Cerebral cortex (tissue), 2 donors: ENCODE data around the genes KIF2A, HTR1A, ADAMTS6 and TRIM23.

GRCh38 chr5:60944546-60944888 is 353 bp downstream of the ERCC8 start:
- PRO-cap, 2 experiments, result no peak in any of the 2 experiments

DNA sequence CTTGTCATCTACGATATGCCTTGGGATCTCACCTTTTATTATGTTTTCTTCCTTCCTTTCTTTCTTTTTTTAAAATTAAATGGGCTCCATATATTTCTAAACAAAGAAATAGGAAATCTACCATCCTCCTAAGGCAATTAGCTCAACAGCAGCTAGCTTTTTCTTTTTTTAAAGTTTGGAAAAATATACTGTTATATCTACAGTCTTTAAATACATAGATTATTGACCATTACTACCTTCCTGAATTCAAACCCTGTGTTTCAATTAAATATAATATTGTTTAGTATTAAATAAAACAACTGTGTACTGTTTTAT is 92.6 kb downstream of the SMIM15 start:
- PRO-cap, 2 experiments, result no peak in any of the 2 experiments

DNA sequence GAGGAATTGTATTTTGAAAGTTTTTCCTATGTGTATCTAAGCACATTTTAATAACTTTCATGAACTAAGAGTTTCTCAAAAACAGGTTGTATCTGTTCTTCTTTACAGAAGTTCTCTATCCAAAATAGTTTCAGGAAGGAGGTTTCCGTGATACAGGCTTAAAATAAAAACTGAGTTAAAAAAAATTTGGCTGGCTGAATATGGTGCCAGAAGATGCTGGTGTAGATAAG is 49.9 kb upstream of the SMIM15 start:
- PRO-cap, 2 experiments, result no peak in any of the 2 experiments

DNA sequence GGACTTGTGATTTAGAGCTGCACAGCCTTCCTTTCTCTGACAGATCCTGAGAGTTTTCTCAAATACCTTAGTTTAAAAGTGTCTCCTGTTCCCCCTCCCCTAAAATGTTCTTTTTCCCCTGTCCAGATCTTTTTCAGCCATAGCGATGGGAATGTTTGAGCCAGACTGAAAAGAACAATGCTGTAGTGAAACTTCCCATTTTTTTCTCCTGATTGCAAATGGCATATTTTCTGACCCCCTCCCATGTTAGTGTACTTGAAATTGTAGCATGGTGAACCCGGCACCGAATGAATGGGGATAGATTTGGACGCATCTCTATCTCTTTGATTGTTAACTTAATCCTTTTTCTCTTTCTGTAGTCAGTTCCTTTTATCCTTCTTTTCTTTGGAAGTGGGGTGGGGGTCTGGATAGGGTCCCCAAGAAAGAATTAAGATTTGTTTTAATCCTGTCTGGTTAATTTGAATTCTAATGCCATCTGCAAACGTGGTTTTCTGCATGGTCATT is 2.1 kb downstream of the ZSWIM6 start:
- PRO-cap, 2 experiments, result peak in 1 of 2 experiments; most common minus-strand start position 48 of the sequence (in 1)

DNA sequence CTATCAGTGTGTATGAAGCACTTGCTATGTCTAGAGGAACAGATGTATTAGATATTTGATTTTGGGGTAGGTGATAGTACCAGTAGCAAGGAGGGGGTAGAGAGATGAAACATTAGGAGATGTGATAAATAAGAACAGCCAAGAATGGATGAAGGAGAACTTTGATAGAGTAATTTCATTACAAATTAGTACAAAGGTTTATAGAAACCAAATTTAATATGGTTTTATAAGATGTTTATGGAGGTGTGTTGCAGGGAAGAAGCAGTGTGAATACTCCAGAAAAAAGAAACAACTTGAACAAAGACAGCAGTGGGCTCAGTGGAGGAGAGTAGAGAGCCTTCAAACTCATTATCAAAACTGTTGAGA is 167.3 kb downstream of the ZSWIM6 start:
- PRO-cap, 2 experiments, result no peak in any of the 2 experiments

DNA sequence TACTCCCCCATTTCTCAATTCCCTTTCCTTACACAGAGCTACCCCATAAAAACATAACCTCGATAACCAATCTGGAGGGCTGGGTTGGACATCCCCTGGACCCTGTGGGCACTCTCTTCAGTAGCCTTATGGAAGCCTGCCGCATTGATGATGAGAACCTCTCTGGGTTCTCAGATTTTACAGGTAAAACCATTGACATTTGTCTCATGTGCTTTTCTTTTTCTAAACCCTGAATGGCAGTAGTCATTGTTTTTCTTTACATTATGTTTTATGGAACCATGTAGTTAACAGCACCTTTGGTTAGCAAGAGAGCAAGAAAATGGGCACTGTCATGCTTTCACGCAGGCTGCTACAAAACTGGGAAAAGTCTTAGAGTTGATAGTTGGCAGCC is 198.0 kb downstream of the ZSWIM6 start:
- PRO-cap, 2 experiments, result no peak in any of the 2 experiments

- PRO-cap, 2 experiments, result no peak in any of the 2 experiments
These were observed 458.7 kb downstream of the ZSWIM6 start for GRCh38 chr5:61790626-61791206.

- PRO-cap, 2 experiments, result peak in 1 of 2 experiments; most common plus-strand start chr5:62306251 (in 1); most common minus-strand start chr5:62306114 (in 1)
These were observed at the start of gene KIF2A for GRCh38 chr5:62305723-62306788. KIF2A (plus strand) TSS chr5:62306206.

DNA sequence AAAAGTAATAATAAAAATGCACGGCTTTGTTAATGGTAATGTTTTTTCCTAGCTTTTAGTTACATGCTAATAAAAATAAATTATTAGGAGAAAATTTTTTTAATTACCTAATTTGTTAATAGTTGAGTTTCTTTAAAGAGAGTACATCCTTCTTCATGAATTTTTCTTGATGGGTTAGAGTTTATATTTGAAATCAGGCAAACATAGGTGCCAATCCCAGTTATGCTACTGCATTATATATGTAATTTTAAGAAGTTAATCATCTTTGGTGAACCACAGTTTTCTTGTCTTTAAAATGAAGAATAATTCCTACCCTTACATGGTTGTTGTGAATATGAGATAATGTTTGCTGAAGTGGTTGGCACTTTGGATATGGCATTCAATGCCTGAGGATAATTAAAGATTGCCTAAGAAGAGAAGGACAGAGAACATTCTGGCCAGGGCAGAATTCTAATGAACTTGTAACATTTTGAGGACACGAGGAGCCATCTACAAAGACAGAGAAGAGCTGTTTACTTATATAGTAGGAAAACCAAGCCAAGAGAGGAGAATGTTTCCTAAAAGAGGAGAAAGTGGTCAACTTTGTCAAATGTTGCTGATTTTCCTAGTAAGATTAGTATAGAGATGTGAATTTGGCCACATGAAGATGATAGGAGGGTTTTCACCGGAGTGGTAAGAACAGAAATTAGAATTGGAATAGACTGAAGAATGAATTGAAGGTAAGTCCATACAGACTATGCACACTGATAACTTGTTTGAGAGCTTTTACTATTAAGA is 50.8 kb upstream of the LRRC70 start:
- PRO-cap, 2 experiments, result no peak in any of the 2 experiments

DNA sequence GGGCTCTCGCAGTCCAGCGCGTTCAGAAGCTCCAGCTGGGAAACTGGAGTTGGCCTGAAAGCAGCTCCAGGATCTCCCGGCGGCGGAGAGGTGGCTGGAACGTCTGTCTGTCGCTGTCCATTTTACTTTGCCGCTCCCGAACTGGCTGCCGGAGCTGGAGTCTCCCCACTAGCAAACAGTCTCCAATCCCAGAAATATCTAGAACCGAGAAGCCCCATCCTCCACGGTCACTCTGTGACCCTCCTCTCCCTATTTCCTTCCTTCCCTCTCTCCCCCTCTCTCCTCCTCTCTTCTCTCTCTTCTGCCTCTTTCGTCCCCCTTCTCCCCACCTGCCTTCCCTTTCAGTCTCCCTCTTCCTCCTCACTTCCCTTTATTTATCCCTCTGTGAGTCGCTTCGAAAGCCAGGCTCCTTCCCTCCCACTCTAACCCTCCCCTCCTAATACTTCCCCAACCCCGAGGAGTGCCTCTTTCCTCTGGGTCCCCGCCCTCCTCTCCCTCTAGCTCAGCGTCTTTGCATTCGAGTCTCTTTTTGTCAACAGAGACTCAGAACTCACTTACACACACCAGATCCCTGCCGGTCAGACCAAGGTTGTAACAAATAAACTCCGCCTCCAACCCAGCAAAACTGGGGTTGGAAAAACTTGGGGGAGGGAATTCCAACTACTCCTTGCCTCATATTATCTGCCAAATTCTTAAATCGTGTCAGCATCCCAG is at the start of gene HTR1A:
Gene HTR1A (minus strand): TSS at position 537 of the 714 bp plus-strand sequence.
- PRO-cap, 2 experiments, result no peak in any of the 2 experiments

GRCh38 chr5:64166307-64166626 is 624 bp downstream of the RNF180 start:
- PRO-cap, 2 experiments, result peak in 1 of 2 experiments; most common minus-strand start chr5:64166486 (in 1)

GRCh38 chr5:64785151-64785824 is 16.6 kb downstream of the CWC27 start:
- PRO-cap, 2 experiments, result no peak in any of the 2 experiments

DNA sequence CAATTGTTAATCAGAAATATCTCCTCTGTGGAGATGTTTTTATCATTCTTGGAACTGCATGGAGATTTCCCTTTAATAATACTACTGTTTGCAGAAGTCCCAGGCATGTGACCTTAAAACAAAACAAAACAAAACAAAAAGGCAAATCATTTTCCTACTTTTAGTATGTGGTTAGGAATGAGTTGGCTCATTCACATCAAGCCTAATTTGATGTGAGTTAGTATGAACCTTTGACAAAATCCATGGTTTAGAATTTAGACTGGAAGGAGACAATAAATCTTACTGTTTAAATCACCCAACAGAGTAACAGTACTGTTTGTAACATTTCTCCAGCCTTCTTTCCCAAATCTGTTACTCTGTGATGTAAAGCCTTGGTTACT is 67.7 kb downstream of the CWC27 start:
- PRO-cap, 2 experiments, result no peak in any of the 2 experiments

DNA sequence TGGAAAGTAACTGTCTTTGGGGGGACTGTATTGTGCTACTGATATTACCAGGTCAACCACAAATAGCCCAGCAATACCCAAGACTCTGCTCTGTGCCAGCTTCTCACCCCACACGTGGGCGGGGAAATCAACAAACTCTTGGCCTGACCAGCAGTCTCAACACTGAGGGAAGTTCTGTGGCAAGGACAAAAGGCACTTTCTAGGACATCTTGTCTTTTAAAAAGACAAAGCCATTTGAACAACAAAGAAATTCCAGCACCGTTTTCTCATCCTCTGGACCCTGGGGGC is 297.7 kb downstream of the CWC27 start:
- PRO-cap, 2 experiments, result no peak in any of the 2 experiments

DNA sequence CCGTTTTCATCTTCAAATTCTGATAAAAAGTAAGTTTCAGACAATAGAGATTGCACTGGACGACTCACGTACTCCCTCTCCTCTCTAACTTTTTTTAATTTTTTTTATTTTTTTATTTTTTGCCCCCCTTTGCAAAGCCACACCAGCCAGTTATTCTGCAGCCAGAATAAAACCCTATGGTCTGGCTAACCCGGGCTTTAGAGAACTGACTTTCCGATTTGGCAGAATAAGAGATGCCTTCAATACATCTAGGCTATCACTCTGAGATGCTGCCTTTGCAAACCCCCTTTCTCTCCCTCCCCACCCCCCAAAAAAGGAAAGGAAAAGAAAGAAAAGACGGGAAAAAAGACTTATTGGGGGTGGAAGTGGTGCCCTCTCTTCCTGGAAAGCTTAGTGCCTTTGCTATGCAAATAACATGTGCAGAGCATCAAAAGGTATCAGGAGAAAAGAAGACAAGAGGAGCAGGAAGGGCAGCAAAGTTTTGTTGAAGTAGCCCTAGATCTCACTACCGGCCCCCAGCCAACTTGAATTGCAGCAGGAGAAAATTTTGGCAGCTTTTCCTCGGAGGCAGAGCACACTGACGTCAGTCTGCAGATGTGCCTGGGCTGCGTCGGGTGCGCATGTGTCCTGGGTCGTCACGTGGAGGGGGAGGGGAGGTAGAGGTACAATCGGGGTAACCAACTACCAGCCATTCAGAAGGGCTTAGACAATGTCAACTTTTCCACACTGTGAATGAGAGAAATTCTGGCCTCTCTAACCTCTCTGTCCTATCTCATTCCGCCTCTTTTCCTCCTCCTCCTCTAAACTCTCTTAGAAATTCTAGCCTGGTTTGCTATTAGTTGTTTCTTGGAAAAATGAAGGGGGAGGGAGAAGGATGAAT is at the start of gene ADAMTS6:
Gene ADAMTS6 (minus strand): TSS at position 579 of the 880 bp plus-strand sequence.
- PRO-cap, 2 experiments, result peak in 1 of 2 experiments; most common plus-strand start position 586 of the sequence (in 1); most common minus-strand start position 531 of the sequence (in 1)

DNA sequence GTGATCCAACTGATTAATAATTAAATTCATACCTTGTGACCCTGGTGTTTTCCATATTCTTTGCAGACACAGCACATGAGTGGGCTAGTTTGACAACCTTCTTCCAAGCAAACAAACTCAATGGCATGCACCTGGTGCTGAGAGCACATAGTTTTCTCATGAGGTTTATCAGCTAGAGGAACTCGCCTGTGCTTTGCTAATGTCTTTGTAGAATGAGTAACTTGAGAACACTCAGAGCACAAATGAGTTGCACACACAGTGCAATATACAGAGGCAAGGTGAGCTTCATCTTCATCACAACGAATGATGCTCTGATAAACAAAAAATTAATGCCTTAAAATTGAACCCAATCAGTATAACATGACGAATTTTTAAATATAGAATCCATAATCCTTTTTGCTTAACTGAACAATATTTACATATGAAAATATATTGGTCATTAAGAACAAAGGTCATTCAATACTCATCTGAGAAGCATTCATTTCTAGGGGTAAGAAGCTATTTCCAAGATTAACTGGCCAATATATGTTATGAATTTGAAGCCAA is 12.5 kb downstream of the TRIM23 start:
- PRO-cap, 2 experiments, result no peak in any of the 2 experiments

DNA sequence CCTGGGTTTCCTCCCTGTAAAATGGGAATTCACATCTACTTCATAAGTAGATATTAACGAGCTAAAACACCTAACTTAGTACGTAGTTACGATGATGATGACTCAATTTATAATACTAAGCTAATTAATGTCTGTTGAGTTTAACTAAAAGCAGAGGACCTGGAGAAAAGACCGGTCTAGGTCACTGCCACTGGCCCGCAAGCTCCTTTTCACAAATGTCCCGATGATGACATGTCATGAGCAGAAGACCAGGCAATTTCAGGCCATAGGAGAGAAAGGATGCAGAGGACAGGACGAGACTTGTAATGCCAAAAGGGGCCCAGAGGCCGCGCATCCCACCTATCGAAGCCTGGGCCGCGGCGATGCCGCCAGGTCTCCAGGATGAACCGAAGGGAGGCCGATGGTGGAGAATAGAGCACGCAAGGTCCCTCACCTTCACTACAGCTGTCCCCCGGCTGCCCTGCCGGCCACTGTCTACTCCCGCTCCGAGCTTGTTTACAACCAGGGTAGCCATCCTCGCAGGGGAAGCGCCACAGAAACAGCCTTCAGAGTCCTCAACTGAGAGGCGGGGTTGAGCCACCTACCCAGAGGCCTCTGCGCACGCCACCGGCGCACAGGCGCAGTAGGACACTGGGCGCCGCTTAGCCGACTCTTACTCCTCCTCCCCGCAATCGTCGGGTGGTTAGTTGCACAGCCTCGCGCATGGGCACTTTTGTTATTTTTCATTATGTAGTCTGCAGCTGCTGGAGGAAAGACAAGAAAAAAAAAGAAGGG is at the start of gene TRIM23:
Gene TRIM23 (minus strand): TSS at position 573 of the 774 bp plus-strand sequence.
- PRO-cap, 2 experiments, result peak in 1 of 2 experiments; most common plus-strand start position 670 of the sequence (in 1); most common minus-strand start position 598 of the sequence (in 1)

DNA sequence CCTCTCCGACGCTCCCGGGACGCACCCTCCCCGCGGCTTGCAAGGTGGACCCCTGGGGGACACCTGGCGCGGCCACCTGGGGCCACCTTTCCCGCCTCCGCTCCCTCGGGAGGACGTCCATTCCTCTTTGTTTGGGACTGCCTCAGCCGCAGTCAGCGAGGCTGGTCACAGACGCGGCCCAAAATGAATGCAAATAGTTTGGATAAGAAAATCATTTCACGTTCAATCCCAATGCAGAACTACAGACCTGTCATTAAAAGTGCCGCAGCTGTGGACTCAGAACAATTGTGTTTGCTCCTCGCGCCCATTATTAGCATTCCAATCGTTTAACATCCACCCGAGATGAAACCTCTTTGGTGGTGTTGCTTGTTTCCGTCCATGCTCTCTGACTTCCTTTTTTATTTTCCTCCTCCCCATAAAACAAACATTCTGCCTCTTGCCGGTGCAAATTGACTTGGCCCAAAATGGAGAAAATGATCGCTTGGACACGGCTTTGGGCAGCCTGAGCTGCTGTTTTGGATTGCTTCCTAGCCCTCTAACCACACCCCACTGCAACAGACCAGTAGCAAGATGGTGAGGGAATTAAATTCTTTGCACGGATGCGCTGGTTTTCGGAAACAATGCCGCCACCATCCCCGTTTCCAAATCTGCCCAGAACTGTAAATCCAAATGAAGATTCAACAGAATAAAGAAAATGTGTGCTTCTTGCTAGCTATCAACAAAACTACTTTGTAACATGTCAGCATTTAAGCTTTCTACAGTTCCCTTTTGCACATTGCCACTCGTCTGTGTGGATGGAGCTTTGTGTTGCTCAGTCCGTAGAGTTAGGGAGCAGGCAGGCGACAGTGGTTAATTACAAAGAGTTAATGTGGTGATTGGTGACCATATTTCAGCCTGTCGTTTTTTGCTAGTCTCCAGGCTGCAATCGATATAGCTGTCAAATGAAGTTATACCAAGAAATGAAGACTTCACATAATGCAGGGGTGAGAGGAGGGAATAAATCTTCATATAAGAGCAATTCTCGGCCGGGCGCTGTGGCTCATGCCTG is 829 bp downstream of the NLN start:
- PRO-cap, 2 experiments, result peak in 1 of 2 experiments; most common plus-strand start position 814 of the sequence (in 1); most common minus-strand start position 553 of the sequence (in 1)

DNA sequence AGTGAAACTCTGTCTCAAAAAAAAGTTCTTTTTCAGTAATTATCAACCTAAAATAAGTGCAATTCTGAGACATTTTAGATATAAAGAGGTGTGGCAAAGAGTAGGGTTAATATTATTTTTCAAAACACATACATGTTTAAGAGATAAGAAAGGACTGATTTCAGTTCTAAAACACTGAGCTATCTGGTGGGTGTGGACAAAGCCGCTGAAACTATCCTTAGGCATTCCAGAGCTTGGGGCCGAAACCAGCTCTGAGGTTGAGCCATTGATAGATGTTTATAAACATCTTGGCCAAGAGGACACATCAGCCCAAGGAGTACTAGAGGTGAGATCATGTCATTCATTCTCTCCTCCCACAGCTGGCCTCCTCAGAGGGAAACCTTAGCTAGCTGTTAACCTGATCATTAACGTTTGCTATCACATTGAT is 89.8 kb downstream of the NLN start:
- PRO-cap, 2 experiments, result no peak in any of the 2 experiments

DNA sequence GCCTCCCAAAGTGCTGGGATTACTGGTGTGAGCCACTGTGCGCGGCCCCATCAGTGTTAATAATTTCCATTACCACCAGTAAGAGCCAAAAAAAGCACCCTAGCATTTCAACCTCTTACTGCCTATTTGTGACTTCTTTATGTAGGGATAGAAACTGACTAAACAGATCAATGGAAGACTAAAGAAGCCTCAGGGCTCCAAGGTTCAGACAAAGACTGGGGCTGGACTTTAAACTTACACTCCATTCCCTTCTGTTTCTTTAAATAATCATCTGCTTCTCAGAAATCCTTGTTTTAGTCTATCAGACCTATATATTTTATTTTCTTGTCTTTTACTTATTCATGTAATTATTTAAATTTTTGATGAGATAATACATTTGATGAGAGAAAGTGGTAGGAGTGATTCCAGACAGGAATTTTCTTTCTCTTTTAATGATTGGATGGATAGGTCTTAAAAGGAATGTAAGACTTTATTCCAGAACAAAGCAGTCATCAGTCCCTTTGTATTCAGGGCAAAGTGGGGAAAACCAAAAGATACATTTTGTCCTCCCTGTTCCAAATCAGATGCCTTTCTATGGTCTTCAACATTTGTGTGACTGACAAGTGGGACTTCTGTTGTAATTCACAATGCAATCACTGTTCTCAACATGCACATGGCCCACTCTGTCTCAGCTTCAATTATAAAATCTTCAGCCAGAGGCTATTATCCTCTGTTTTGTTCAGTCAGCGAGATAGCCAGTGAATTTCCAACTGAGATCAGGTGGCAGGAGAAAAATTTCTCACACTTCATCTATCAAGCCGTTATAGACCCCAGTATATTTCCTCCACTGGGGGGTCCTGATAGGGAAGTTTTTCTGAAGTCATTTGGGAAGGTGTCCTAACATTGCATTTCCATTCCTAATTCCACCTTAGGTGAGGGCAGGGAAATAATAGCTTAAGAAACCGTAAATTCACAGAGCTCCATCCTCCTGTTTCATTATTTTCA is 95.6 kb upstream of the ERBIN start:
- PRO-cap, 2 experiments, result peak in 1 of 2 experiments; most common plus-strand start position 712 of the sequence (in 1); most common minus-strand start position 573 of the sequence (in 1)